Skeletal muscle tissue (tissue), 7 donors: ENCODE measurements around the genes OR2C3, OR14A16, OR2T3, OR2T5, OR2T10, ZNF672 and ZNF692.

GRCh38 chr1:247337683-247338274 is 6.1 kb upstream of the ZNF496 start:
- PRO-cap, 3 experiments = no peak in any of the 3 experiments
- RAMPAGE, long total RNA = no peak
- RRBS, 2 experiments = no CpG with 5 or more reads among the region's 14 CpGs

DNA sequence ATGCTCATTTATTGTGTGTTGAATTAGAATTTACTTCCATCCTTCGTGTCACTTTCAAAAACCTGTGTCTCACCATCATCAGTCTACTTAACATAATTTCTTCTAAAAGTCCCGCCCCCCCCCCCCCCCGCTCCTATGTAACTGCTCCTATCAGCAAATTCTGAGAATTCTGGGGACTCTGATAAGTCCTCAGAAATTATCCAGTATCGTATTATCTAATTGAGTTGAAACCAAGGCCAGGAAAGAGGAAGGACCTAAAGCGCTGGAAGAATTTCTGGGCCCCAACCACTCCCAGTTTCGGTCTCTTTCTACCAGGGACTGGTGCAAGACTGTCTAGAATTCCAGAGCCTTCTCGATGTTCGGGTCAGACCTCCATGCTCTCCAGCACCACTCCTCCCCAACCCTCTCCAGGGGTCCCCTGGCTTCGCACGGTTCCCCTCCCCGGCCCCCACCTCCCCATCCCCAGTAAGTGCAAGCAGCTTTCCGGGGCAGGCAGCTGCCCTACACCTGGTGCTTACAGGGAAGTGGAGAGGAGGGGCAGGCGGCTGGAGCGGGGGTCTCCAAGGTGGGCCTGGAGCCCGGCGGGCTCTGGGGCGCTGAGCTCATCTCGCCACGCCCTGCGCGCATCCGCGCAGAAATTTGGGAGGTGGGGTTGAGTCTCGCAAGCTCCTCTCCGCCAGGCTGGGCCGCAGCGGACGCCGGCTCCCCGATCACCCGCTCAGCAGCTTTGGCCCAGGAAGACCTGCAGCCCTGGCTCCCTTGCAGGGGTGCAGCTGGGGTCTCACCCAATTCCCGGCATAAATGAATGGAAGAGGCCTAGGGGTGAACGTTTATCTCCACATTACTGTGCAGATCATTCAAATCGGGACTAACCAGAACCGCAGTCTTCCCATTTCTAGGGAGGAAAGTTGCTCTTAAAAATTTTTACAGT is 16.1 kb upstream of the ZNF496 start:
- PRO-cap, 3 experiments = no peak in any of the 3 experiments
- RAMPAGE, long total RNA = no peak
- RRBS, 2 experiments = 8 to 10% methylated on average over 15 of the region's 35 CpGs

DNA sequence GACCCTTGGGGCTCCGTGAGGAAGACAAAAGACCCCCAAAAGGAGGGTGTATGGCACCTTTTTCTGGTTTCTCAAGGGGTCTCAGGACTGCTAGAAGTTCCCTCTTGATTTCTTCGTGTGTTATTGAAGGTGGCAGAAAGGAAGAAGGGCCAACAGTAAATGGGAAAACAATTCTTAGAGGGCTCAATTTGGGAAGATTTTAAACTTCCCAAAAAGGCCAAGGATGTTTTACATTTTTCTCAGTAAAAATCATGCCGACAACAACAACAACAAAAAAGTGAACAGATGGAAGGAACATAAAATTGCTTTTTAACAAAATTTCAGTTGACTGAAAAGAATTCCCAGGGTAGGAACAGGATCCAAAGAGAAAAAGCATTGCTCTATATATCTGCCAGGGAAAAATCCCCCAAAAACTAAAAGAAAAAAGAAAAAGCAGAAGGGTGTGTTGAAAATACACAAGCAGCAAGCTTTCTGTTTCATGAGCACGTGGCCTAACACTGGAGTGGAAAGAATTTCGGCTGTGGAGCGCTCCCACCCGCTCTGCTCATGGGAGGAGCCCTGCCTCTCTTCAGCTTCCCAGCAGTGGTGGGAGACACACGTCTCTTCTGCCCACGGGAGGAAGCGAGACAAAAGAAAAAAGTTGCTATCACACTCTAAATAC is 29.2 kb upstream of the ZNF496 start:
- PRO-cap, 3 experiments = no peak in any of the 3 experiments
- RAMPAGE, long total RNA = no peak
- RRBS, 2 experiments = no CpG with 5 or more reads among the region's 10 CpGs

- PRO-cap, 3 experiments = no peak in any of the 3 experiments
- RAMPAGE, long total RNA = no peak
- RRBS, 2 experiments = no CpG with 5 or more reads among the region's 14 CpGs
Measured at GRCh38 chr1:247406982-247407735, 8.8 kb upstream of the NLRP3 start.

DNA sequence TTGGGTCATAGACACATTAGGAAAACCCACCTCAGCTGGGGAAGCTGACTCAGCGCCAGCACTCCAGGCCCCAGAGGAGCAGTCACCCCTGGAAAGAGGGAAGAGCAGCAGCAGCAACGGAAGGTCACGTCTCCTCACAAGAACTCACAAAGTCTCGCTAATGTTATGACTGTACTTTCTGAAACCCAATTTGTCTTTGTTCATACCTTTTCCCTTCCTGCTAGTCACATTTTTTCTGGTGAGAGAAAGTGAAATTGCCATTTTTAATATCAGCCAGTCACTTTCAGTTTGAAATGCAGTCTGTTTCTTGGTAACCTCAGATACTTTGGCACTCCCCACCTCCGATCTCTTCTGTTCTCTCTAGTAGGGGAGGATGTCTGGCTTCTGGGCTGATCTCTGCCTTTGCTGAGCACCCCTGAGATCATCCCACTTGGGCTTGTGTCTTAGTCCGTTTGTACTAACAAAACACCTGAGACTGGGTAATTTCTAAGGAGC is 6.0 kb upstream of the NLRP3 start:
- PRO-cap, 3 experiments = no peak in any of the 3 experiments
- RAMPAGE, long total RNA = no peak
- RRBS, 2 experiments = no CpG with 5 or more reads among the region's 6 CpGs

GRCh38 chr1:247417718-247418237 is 1.8 kb downstream of the NLRP3 start:
- PRO-cap, 3 experiments = no peak in any of the 3 experiments
- RAMPAGE, long total RNA = no peak
- RRBS, 2 experiments = no CpG with 5 or more reads among the region's 7 CpGs

- PRO-cap, 3 experiments = no peak in any of the 3 experiments
- RAMPAGE, long total RNA = no peak
- RRBS, 2 experiments = no CpG with 5 or more reads among the region's 2 CpGs
Measured at GRCh38 chr1:247425391-247425590, 9.3 kb downstream of the NLRP3 start.

GRCh38 chr1:247536144-247536744 is at the start of gene OR2C3:
Gene OR2C3 (minus strand): TSS chr1:247536440.
- PRO-cap, 3 experiments = no peak in any of the 3 experiments
- RAMPAGE, long total RNA = no peak
- RRBS, 2 experiments = no CpG with 5 or more reads among the region's 3 CpGs

DNA sequence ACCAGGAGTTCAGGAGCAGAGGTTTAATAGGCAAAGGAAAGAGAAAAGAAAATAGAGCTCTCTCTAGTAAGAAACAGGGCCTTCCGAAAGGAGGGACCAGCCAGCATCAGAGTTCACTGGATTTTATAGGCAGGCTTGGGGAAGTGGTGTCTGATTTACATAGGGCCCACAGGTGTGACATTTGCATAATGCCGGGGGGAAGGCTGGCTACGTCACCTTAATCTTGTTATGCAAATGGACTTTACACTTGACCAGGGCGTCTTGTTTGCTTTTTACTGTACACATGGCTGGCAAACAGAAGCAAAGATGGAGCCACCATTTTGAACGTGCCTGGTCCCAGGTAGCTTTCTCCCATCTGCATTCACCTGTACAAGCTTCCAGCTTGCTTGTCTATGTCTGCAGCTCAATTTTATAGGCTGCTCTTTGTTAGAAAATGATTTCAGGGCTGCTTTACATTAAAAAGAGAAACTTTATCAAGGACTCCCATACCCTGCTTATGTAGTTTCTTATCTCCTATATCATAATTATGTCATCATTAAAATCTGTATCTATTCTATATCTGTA is at the start of gene OR14A16:
Gene OR14A16, minus strand, starts transcription at position 81 of the 564 bp plus-strand sequence.
- PRO-cap, 3 experiments = no peak in any of the 3 experiments
- RAMPAGE, long total RNA = no peak
- RRBS, 2 experiments = no CpG with 5 or more reads among the region's 5 CpGs

GRCh38 chr1:248472957-248473462 is at the start of gene OR2T3:
Gene OR2T3 (plus strand): TSS chr1:248473351.
- PRO-cap, 3 experiments = no peak in any of the 3 experiments
- RAMPAGE, long total RNA = no peak
- RRBS, 2 experiments = no CpG with 5 or more reads among the region's 4 CpGs

GRCh38 chr1:248488212-248488673 is at the start of gene OR2T5:
Gene OR2T5 (plus strand): TSS chr1:248488589.
- PRO-cap, 3 experiments = no peak in any of the 3 experiments
- RAMPAGE, long total RNA = no peak
- RRBS, 2 experiments = no CpG with 5 or more reads among the region's 6 CpGs

- PRO-cap, 3 experiments = no peak in any of the 3 experiments
- RAMPAGE, long total RNA = no peak
- RRBS, 2 experiments = no CpG with 5 or more reads among the region's 7 CpGs
Measured at GRCh38 chr1:248597559-248597789, at the start of gene OR2T10. Gene OR2T10 (minus strand): TSS chr1:248597700.

- PRO-cap, 3 experiments = peak in 3 of 3 experiments; most common plus-strand start chr1:248838343 (in 2); most common minus-strand start chr1:248838764 (in 2)
- RAMPAGE, long total RNA = no peak
- RRBS, 2 experiments = 2 to 3% methylated on average over 41 to 44 of the region's 105 CpGs
Measured at GRCh38 chr1:248838130-248839321, at the start of gene ZNF672. Gene ZNF672 (plus strand): TSS chr1:248838224.

GRCh38 chr1:248857797-248858438 is 967 bp downstream of the ZNF692 start:
- PRO-cap, 3 experiments = peak in 2 of 3 experiments; most common plus-strand start chr1:248858279 (in 2)
- RAMPAGE, long total RNA = no peak
- RRBS, 2 experiments = under 1 to 2% methylated on average over 6 of the region's 30 CpGs

DNA sequence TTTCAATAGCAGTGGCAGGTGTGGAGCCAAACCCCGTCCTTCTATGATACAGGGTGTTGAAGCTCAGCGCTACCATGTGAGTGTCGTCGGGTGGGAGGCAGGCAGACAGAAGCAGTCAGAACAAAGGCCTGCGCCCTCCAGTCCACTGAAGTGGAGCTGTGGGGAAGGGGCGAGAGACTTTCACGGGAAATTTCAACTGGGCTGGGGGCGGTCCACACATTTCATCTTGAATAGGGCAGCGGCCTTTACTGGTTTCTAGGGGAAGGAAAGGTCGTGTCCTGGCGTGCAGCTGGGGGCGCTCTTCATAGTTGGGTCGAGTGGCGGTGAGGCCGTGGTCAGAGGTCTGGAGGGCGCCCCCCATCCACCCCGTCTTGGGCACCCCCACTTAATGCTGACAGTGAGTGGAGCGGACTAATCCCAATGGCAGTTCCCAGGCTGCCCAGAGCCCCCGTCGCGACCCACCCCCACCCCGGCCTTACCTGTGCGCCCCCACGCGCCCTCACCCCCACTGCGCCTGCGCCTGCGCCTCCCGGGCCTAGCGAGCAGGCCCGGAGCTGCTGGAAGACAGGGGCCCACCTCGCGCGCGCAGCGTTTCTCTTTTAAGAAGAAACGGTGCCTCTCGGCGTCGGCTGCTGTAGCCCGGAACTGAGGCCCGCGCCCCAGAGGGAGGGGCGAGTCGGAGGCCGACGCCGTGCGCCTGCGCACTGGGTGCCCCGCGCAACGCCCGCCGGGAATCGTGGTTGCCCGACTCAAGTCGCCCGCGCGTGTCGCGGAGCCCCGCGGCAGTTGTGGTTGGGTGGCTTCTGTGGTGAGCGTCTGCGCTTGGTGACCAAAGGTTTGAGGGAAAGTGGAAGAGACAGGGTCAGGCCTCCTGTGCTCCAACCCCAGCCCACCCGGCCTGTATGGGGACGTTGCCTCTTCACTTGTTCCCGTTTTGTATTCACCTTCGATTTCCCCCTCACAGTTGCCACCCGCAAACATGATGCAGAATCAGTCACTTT is at the start of gene ZNF692:
Gene ZNF692, minus strand, starts transcription at position 647 of the 1,001 bp plus-strand sequence.
- PRO-cap, 3 experiments = peak in 3 of 3 experiments; most common plus-strand start position 720 of the sequence (in 1); most common minus-strand start position 647 of the sequence (in 2)
- RAMPAGE, long total RNA = no peak
- RRBS, 2 experiments = 1 to 2% methylated on average over 27 of the region's 72 CpGs

DNA sequence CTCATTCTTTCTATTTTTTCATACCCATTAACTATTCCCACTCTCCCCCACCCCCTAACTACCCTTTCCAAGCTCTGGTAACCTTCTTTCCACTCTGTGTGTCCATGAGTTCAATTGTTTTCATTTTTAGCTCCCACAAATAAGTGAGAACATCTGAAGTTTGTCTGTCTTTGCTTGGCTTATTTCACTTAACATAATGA is 13.0 kb downstream of the PGBD2 start:
- PRO-cap, 3 experiments = no peak in any of the 3 experiments
- RAMPAGE, long total RNA = no peak